Gastroesophageal sphincter (tissue), 4 donors: ENCODE results near the genes UBASH3B, OR10S1 and NRGN.

GRCh38 chr11:122655444-122656159 is at the start of gene UBASH3B:
TSS of gene UBASH3B (plus strand) at chr11:122655722.
- PRO-cap, result unidirectional peak, plus-strand start at chr11:122655722; bidirectional peak, plus-strand start at chr11:122655894, minus-strand start at chr11:122655867
- RAMPAGE, long total RNA, 4 experiments, result start-site peak on the plus strand in 3 of 4 experiments, at chr11:122655655-122656015 at its widest, 16 to 41 reads per replicate

DNA sequence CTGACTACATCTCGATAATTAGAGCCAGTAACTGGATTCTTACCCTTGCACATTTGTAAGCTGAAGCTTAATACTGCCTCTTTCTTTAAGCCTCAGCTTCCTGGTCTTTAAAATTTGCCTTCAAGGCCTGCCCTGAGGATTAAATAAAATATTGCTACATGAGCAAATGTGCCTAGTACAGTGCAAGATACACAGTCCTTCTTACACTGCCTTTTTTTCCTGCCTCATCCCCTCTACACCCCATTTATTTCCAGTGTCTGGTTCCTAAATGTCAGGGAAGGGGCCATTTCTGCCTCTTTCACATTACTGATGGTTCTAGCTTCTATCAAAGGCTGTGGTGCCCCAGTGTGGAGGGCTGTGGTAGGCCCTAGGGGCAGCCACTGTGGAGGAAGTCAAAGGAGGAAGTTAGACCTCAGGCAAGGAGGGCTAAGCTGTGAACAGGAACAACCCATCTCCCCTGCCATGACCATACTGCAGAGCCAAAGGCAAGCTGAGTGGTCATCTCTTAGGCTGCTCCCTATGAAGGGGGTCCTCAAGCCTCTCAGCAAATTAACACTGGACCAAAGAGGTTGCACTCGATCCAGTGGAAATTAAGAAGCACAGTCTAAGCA is 81.9 kb upstream of the CRTAM start:
- PRO-cap, result no peak
- RAMPAGE, long total RNA, 4 experiments, result no peak in any of the 4 experiments

DNA sequence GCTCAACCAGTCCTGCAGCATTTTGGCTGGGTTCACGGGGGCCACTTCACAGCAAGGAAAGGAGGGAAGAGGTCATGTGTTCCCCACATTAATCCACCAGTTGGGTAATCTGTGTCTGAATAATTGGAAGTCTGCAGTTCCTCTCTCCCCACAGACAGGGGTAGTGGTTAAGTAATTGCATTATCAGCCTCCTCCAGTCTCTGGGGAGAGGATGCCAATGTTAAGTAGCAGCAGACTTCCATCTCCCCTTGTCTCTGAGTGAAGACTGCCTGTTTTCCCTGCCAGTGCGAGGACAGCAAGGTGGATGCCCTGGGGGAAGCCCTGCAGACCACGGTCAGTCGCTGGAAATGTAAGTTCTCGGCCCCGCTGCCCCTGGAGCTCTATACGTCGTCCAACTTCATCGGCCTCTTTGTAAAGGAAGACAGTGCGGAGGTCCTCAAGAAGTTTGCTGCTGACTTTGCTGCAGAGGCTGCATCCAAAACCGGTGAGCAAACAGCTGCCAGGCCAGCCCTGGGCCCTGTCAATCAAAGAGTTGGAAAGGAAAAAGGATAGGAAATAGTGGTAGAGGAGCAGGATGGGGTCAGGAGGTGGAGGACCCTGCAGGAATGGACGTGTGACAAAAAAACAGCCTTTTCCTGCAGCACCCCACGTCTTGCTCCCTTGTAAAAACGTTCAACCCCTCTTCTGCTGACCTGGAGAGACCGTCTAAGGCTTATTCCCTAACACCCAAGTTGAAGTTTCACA is 58.9 kb upstream of the CRTAM start:
- PRO-cap, result no peak
- RAMPAGE, long total RNA, 4 experiments, result no peak in any of the 4 experiments

DNA sequence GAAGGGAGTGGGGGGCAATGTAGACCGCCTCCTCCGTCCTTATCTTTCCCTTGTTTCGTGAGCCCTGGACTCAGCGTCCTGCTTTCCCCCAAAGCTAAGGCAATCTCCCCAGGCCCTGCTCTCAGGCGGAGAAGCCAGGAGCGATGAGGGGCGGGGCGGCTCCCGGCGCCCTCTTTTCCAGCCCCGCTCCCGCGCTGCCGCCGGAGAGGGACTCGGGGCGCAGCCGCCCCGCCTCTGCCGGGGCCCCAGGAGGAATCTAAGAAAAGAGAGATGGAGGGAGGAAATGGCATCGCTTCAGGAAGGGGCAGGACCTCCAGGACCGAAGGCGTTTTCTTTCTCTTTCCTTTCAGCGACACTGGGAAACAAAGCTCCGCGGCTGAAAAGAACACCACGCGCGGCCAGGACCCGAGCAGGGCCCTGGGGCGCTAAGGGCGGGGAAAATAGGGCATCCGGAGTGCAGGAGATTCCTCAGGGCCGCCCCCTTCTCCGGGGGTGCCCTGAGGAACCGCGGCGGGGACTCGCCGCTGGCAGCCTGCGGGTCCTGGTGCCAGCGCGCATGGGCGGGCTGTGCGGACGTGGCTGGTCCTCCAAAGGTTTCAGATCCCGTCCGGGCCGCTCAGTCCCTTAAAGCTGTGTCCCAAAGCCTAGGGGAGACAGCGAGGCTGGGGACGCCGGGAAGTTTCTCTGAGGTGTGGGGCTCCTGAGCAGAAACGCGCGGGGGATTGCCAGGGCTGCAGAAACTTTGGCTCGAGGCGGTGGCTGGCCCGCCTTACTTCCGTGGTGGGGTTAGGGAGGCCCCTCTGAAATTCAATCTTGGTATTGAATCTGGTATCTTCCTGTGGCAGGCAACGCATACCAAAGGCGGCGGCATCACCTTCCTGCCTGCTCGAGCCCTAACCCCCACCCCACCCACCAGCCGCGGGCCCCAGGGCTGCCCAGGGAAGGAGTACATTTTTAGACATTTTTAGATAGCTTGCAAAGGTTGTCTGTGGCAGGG is 2.8 kb upstream of the BSX start:
- PRO-cap, result no peak
- RAMPAGE, long total RNA, 4 experiments, result no peak in any of the 4 experiments

- PRO-cap, result no peak
- RAMPAGE, long total RNA, 4 experiments, result no peak in any of the 4 experiments
These were observed 21.8 kb upstream of the BSX start for GRCh38 chr11:123003325-123003847.

DNA sequence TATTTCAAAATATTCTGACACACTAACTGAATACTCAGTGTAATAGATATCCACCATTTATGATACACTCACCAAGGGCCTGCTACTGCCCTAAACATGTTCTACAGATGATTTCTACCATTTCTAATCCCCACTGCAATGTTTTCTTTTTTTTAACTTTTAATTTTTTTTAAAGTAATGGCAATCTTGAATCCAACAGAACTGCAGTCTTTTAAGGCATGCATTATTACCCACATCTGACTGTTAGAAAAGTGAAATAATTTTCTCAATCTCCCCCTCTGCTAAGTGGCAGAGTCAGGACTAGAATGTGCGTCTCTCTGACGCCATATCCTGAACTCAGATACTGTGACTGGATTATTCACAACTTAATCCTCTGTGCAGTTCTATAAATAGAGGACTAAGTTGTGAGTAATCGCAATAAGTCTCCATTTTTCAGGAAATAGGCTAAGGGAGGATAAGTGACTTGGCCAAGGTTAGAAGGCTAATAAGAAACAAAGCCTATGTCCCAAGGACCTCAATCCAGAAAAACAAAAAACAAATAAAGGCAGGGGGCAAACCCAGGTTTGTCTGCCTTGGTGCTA is 44.1 kb downstream of the GRAMD1B start:
- PRO-cap, result no peak
- RAMPAGE, long total RNA, 4 experiments, result no peak in any of the 4 experiments

DNA sequence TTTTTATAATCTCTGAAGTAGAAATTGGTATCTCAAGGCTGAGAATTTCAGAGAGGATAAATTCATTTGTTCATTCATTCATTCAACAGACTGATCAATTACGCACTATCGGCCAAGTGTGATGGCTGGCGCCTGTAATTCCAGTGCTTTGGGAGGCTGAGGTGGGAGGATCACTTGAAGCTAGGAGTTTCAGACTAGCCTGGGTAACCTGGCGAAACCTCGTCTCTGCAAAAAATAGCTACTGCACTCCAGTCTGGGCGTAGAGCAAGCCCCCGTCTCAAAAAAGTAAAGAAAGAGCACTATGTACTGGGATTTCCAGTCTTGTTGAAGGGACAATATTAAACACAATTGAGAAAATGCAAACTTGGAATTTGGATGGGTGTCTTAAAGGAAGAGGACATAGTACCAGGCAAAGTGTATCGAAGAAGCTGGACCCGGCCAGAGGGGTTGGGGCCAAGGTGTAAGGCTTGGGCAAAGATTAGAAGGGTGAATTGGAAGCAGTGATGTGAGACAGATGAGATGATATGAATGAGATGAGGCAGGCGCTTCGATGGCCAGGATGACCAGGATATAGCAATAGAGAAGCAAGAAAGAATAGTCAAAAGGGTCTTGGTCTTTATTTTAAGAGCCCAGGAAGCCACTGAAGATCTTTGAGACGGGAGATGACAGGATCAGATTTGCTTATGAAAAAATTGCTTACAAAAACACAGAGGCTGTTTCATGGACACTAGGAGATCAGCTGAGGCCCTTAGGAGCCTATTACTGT is 59.9 kb downstream of the GRAMD1B start:
- PRO-cap, result no peak
- RAMPAGE, long total RNA, 4 experiments, result no peak in any of the 4 experiments

DNA sequence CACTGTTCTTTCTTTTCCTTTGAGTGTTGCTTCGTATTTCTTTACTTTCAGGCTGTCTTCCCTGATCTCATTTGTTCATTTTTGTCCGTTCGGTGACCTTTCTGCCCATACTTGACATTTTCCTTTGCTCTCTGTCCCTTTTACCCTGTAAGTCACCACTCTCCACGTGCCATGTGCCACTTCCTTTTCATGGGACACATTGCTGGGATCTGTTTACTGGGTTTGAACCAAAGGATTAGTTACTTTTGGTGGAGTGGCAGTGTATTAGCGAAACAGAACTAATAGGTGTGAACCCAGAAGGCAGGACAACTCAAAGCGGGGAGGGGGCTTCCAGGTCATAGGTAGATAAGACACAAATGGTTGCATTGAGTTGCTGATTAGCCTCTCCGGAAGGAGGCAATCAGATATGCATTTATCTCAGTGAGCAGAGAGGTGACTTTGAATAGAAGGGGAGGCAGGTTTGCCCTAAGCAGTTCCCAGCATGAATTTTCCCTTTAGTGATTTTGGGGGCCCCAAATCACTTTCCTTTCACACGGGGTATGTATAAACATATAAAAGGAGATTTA is 859 bp upstream of the ZNF202 start:
- PRO-cap, result no peak
- RAMPAGE, long total RNA, 4 experiments, result no peak in any of the 4 experiments

DNA sequence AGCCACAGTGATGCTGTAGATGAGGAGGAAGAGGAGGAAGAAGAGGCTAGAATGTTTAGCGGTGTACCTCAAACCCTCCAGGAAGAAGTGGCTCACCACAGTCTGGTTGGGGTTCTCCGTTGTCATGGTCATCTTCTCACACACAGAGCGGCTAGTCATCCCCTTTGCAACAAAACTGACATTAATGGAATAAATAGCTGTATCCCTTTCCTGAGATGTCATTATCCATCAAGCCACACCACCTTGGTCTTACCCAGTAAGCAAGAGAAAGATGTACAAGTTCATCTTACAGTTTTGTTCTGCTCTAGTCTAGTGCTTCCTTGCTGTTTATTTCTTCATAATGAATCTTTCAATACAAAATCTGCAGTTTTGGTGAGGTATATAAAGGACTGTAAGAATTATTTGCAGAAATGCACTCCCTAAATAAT is at the start of gene OR10S1:
TSS of gene OR10S1 (minus strand) at position 249 of the 428 bp plus-strand sequence.
- PRO-cap, result no peak
- RAMPAGE, long total RNA, 4 experiments, result no peak in any of the 4 experiments

DNA sequence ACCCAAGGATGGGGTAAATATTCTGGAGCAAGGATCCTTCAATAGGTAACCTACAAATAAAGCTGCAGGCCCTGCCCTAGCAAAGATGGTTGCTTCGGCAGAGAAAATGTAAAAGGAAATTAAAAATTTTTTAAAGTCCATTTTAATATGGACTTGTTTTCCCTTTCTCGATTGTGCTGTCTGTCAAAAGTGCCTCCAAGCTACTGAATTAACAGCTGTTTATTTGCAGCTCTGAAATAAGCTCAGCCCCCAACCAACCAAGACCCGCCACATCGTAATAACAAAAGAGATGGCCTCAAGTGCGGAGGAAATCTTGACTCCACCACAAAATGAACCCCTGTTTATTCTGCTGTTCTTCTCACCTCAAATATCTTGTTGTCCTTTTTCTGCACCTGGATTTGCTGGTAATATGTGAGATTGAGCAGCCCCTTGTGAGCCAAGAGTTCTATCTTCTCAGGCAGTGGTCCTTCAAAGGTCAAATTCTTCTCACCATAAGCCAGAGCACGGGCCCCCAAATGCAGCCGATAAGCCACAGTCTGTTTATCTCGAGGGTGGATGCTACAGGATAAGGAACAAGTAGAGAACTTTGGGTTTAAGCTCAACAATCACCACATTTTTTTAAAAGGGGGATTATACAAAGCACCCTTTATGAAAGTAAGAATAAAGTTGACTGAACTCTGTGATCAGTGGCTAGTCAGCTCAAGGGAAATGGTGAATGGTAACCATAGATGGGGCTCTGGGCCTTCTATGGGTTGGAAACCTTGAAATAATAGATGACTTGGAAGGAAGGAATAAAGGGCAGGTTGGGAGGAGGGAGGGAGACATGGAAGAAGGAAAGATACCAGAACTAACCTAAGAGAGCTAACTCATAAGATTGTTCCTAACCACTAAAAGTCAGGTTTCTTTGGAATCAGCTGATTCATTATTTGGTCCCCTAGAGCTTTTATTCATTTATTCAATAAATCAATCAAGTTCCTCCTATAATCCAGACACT is 15.8 kb downstream of the TBRG1 start:
- PRO-cap, result no peak
- RAMPAGE, long total RNA, 4 experiments, result no peak in any of the 4 experiments

DNA sequence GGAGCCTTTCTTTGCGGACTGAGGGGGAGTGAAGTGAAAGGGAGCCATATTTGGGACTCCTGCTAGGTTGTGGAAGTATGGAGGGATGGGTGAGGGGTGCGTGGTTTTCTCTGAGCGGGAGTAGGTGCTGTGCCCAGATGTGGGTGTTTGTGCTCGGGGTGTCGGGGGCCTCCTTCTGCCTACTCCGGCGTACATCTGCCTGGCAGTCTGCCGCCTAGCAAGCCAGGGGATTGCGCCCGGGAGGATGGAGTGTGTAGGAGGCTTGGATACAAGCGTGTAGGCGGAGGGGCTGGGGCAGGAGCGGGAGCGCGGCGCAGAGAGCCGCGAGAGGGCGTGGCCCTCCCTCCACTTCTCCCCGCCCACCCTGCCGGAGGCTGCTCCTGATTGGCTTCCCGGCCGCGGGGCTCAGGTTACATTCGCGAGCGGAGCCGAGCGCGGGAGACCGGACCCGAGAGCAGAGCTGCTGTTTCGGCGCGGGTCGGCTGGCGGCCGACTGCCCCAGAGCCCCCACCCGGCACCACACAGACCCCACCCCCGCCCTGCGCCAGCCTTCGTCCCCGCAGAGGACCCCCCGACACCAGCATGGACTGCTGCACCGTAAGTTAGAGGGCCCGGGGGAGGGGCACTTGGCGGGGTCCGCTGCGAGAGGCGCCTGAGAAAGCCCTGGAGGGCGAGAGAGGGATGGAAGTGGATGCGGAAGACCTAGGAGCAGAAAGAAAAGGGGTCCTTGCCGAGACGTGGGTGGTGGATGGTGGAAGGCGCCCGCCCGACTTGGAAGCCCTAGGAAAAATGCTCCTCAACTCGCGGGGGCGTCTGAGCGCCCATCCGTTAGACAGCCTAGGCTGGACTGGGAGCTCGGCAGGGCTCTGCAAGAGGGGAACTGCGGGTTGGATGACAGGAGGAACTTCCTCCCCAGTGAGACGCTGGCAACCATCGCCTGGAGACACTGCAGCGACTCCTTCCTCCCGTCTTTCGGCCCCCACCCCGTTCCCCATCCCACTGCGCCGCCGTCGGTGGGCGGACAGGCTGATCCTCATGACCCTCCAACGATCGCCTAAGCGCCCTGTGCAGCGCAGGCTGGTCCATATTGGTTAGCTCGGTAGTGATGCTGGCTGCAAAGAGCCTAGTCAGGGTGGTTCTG is at the start of gene NRGN:
TSS of gene NRGN (plus strand) at position 440 of the 1,141 bp plus-strand sequence.
- PRO-cap, result bidirectional peak, plus-strand start at position 457 of the sequence, minus-strand start at position 250 of the sequence
- RAMPAGE, long total RNA, 4 experiments, result no peak in any of the 4 experiments

GRCh38 chr11:124746049-124746562 is 5.9 kb downstream of the VSIG2 start:
- PRO-cap, result no peak
- RAMPAGE, long total RNA, 4 experiments, result no peak in any of the 4 experiments

DNA sequence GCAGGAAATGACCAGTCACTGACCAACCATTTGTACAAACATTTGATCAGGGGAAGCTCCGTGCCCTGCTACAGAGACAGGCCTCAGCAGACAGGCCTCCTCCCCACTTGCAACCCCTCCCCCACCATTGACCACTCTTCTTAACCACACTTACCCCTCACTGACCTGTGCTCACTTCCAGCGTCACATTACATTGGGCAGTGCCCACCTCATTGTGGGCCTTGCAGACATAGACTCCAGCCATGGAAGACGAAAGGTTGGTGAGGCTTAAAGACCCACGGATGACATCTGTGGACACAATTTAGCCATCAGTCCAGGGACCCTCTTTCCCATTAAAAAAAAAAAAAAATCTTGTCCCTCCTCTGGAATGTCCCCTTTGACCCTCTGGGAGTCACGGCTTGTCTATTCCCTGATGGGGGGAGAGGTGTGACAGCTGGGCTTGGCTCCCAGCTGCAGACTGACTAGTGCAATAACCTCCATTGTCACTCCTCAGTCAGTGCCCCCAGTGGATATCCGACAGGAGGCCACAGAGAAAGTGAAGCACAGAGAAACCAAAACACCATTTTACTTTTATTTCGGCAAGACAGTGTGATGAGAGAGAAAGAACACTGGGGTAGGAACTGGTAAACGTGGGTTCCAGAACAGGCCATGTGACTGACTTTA is 2.6 kb upstream of the VSIG2 start:
- PRO-cap, result no peak
- RAMPAGE, long total RNA, 4 experiments, result no peak in any of the 4 experiments

DNA sequence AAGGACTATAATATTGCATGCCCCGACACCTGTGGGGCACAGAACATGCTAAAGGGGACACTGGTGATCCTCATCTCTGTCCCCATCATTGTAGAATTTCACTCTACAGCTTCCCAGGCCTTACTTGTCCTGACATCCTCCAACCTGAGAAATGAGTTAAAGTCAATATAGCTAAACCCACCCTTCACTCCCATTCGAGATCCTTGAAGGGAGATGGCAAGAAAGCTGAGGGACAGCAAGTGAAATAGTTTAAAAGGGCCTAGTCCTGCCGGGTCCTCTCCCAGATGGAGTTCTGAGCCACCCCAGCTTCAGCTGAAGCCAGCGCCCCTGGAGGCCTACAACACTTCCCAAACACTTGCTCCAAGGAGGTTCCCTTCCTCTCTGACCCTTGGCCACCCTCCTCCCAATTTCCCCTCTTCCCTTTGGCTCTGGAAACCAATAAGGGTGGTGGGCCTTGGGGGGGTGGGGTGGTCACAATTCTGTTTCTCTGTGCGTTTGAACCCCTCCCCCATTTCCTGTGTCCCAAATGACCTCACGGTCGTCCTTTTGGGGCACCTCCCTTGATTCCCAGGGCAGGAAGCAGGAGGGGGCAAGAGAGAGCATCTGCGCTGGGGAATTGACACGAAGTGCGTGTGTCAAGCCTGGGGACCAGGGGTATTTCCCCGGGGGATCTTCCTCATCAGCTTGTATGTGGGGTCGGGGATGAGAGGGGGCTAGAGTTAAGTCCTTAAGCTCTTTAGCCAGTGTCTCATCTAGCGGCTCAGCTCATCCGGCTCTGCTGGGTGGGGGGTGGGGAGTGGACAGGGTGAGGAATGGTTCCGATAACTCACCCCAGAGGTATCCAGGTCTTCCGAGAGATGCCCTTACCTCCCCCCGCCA is 851 bp downstream of the ESAM start:
- PRO-cap, result bidirectional peak, plus-strand start at position 602 of the sequence, minus-strand start at position 278 of the sequence
- RAMPAGE, long total RNA, 4 experiments, result no peak in any of the 4 experiments

GRCh38 chr11:124875920-124877026 is 11.0 kb downstream of the ROBO3 start:
- PRO-cap, result bidirectional peak, plus-strand start at chr11:124876457, minus-strand start at chr11:124876421; bidirectional peak, plus-strand start at chr11:124876846, minus-strand start at chr11:124876660
- RAMPAGE, long total RNA, 4 experiments, result start-site peak on the plus strand in 3 of 4 experiments, at chr11:124876677-124876877 at its widest, 18 to 59 reads per replicate

GRCh38 chr11:124878183-124878703 is 13.0 kb downstream of the ROBO3 start:
- PRO-cap, result no peak
- RAMPAGE, long total RNA, 4 experiments, result start-site peak on the plus strand in 1 of 4 experiments, at chr11:124878250-124878317 at its widest, 8 reads per replicate

- PRO-cap, result no peak
- RAMPAGE, long total RNA, 4 experiments, result no peak in any of the 4 experiments
These were observed 493 bp downstream of the SLC37A2 start for GRCh38 chr11:125063522-125064073.

DNA sequence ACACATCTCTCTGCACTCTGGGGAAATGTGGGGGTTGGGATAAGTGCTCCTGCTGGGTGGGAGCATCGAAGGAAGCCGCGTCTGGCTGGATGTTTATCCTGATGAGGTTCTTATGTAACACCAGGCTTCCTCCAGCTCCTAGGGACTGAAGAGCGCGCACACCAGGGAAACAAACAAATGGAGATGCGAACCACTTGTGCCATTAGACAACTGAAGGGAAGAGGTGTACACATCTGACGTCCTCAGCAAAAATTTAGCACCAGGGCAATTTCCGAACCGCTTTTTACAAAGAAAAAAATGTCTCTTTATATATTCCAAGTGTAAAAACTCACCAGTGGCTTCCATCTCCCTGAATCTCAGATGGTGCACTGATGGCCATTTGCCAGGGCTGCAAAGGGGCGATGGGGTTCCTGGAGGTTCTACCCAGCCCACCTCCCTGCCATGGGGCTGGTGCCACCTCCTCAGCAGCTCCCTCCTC is 89.4 kb downstream of the PKNOX2 start:
- PRO-cap, result no peak
- RAMPAGE, long total RNA, 4 experiments, result no peak in any of the 4 experiments

- PRO-cap, result no peak
- RAMPAGE, long total RNA, 4 experiments, result no peak in any of the 4 experiments
These were observed 40.1 kb downstream of the FEZ1 start for GRCh38 chr11:125455882-125456439.

- PRO-cap, result no peak
- RAMPAGE, long total RNA, 4 experiments, result no peak in any of the 4 experiments
These were observed 18.3 kb upstream of the FEZ1 start for GRCh38 chr11:125514271-125514884.